Measurements from ENCODE around the genes HTR1F, CGGBP1 and OR5K4.

GRCh38 chr3:84304050-84304998 lies 654.5 kb upstream of the CADM2 start:
- PRO-cap, result no peak

DNA sequence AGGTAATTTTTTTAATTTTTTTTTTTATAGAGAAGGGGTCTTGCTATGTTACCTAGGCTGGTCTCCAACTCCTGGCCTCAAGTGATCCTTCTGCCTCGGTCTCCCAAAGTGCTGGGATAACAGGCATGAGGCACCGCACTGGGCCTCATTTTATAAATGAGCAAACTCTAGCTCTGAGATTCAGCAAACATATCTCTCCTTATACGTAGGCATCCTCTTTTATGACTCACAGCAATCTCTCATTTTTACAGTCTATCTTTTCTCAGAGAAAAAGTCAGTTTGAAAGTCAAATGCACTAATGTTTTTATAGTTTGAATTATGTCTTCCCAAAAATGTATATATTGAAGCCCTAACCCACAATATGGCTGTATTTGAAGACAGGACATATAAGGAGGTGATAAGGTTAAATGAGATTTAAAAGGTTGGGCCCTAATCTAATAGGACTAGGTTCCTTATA lies 1.2 kb upstream of the VGLL3 start:
- PRO-cap, result no peak

DNA sequence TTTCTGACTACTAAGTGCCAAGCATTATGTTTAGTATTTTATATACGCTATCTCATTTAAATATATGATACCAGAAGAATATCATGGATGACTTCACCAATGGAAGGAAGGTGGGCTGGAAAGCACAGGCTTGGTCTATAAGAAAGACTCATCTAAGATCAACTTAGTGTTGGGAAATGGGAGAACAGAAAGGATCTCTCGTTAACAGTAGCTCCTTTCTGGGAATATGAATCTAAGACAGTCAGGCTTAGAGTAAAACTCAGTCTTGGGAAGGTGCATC lies 1.1 kb upstream of the HTR1F start:
- PRO-cap, result no peak

GRCh38 chr3:87792081-87793005 lies at the start of gene HTR1F:
HTR1F (plus strand) TSS chr3:87792706.
- PRO-cap, result no peak

DNA sequence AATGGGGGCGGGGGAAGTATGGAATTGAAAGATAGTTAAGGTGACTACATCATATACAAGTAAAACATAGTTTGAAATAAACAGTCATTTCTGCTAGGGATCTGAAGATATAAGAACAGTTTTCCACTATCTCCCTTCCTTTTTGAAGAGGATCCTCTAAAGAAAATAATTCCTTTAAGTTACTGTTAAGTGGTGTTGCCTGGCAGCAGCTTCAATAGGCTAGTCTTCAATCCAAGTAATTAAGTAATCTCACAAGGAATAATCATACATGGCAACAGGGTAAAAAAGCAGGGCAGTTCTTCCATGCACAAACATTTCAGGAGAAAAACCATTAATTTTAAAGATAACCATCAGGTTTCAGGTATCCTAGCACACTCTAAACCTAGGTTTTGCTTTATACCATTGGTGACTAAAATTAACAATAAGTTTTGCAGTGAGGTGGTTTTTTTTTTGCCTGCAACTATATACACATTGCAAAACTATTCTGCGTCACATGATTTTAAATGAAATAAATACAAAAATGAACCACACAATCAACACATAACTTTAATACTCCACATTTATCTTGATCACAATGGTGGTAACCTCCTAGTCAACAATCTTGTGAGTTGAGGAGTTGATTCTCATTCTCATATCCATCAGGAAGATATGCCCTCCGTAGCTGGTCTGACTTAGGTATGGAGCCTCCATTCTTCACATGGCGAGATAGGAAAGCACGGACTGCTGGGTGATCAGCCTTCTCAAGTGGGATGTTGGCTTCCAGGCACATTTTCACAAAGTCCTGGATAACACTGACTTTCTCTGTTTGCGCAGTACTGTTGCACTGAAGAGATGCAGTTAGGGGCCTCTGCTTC lies 3.7 kb downstream of the CGGBP1 start:
- PRO-cap, result no peak

DNA sequence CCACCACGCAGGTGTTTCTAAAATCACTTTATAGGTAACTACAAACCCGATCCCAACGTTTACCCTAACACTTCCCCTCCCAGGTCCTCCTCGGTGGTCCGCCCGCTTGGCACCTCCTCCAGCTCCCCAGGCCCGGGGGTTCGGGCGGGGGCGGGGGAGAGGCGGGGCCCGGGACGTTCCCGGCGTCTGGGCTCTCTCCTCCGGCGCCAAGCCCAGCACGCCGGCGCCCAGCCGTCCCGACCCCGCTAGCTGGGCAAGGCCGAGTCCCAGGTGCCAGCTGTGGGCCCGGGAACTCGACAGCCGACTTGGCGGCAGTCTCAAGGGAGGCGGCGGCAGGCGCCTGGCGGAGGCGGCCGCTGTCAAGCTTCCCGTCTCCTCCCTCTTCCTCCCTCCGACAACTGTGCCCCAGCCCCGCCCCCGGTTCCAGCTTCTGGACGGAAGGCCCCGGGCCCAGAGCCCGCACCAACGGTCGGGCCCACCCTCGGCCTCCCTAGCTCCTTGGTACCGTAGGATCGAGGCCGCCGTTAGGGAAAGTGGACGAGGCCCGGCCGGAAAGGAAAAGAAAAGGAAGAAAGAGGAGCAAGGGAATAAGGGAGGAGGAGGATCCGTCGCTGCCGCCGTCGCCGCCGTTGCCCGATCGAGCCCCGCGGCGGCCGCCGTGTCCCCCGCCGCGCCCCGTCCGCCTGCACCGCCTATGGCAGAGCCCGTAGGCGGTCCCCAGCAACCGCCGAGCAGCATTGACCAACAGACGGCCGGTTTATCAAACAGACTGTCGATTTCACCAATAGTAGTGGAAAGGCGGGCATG lies at the start of gene CGGBP1:
CGGBP1 (minus strand) TSS at position 696 of the 807 bp plus-strand sequence.
- PRO-cap, result bidirectional peak, plus-strand start at position 426 of the sequence, minus-strand start at position 307 of the sequence; bidirectional peak, plus-strand start outside the sequence, minus-strand start at position 667 of the sequence

GRCh38 chr3:93884538-93885038 lies 89.1 kb downstream of the PROS1 start:
- PRO-cap, result no peak

- PRO-cap, result no peak
Measured at GRCh38 chr3:93900737-93900957, 73.0 kb downstream of the PROS1 start.

DNA sequence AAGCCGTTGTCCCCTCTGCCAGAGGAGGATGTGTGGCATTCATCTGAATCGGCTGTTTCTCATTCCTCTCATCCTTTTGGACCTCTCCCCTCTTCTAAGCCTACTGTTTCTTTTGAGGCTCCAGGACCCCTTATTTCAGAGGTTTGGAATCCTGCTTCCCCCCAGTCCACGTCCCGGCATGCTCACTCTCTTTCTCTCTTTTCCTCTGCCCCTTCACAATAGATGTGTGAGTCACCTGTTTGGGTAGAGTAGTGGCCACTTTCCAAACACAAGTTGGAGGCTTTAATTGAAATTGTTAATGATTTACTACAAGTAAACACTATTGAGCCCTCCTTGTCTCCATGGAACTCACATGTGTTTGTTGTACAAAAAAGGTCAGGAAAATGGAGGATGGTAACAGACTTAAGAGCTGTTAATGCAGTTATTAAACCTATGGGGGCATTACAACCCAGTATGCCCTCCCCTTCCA lies 585.9 kb downstream of the NSUN3 start:
- PRO-cap, result no peak

GRCh38 chr3:95923311-95923917 lies 891.0 kb upstream of the EPHA6 start:
- PRO-cap, result no peak

DNA sequence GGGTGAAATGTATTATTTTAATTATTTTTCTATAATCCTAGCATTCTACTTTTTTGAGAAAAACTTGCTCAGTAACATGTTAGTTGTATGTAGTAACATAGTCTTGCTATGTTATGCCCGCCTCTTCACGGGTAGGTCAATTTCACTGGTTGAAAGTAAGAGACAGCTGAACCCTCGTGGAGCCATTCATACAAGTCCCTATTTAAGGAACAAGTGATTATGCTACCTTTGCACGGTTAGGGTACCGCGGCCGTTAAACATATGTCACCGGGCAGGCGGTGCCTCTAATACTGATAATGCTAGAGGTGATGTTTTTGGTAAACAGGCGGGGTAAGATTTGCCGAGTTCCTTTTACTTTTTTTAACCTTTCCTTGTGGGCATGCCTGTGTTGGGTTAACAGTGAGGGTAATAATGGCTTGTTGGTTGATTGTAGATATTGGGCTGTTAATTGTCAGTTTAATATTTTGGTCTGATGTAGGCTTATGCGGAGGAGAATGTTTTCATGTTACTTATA lies 197.2 kb upstream of the EPHA6 start:
- PRO-cap, result no peak

DNA sequence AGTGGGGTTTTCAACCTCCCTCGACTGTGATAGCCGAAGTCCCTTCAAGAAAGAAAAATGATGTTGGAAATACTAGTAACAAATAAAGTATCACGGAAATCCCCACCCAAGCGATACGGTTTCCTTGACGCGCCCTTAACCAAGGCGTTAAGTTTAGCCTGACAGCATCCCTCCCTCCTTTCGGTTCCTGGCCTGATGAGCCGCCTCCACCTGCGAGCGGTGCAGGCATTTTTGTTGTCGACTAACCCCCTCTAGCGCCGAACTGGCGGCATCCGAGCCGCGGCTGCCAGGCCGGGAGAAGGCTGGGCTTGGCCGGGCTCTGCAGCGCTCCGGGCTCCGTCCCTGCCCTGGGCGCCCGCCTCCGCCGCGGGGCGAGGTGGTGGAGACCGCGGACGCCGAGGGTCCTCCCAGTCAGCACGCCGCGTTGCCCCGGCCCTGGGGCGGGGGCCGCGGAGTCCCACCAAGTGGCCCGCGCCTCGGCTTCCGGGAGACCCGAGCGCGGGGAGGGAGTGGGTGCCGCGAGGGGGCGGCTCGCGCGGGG lies 1.3 kb upstream of the EPHA6 start:
- PRO-cap, result no peak

- PRO-cap, result no peak
Measured at GRCh38 chr3:98353641-98354051, at the start of gene OR5K4. OR5K4 (plus strand) TSS chr3:98353854.

DNA sequence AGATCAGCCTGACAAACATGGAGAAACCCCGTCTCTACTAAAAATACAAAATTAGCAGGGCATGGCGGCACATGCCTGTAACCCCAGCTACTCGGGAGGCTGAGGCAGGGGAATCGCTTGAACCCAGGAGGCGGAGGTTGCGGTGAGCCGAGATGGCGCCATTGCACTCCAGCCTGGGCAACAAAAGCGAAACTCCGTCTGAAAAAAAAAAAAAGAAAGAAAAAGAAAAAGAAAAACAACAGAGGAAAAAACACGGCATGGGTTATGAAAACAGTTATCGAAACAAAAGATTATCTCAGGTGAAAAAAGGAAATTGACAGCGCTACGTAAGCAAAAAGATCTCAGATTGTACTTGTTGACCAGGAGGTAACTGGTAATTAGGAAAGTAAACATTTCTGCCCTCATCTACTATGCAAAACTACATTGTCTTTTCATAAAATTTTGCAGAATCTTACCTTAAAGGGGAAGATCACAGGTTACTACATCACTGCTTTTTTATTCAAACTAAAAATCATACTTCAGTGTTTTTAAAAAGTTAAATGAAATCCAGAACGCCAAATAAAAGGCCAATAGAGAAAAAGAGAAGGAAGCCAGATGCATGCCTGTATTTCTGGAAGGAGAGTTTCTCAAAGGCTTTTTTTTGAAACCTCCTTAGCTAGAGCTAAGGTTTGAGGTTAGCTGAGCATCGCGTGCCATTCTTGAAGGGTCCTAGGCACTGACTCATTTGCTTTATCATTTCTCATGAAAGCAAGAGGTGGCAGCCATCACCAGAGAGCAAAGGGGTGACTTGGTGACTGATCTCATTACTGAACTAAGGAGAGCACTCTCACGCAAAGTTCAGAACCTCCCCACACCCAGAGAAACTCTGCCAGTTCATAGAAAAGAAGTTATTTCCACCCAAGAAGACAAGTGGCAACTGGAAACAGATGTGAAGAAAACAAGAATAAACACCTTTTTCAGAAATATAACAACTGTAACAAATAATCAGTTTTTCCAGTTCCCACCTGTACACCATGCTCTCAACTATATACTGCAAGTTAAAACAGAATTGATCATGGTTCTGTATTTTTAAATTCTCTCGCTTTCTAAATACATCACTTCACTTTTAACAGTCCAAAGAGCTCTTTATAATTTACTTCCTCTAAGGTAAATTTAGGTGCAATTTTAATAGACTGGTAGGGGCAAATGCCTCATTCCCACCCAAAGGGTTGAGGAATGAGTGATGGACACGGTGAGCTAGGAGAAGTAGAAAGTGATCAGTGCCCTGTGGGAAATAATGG lies 24.3 kb downstream of the GPR15 start:
- PRO-cap, result no peak

DNA sequence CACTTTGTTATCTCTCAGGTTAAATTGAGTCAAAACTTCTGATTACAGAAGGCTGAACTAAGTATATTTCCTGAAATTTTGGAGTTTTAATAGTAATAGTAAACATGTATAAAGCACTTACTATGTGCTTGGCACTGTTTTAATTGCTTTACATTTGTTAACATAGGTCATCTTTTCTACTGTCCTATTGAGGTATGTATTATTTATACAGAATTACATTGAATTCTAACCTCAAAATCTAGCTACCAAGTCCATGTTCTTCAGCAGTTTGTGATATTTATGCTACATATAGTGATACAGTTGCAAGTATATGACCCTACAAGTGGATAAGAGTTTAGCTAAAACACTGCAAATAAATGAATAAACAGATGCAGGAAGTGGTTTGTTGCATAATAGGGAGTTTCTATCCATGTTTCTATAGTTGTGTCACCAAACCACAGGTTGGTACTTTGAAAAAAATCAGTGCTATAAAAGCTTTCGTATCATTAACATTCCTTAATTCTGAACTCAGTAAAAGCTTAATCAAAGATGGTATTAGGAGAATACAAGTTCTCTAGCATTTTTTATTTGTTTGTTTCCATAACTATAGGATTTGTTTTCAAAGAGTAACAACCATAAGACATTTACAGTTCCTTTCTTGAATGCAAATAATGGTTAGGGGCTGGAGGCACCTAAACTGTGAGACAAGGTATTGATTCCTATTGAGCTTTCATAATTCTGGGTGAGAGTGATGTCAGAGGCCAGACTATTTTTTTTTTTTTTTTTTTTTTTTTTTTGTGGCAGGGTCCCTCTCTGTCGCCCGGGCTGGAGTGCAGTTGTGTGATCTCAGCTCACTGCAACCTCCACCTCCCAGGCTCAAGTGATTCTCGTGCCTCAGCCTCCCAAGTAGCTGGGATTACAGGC lies 29.8 kb downstream of the CPOX start:
- PRO-cap, result no peak

- PRO-cap, result no peak
Measured at GRCh38 chr3:99505898-99506510, 132.4 kb upstream of the COL8A1 start.

DNA sequence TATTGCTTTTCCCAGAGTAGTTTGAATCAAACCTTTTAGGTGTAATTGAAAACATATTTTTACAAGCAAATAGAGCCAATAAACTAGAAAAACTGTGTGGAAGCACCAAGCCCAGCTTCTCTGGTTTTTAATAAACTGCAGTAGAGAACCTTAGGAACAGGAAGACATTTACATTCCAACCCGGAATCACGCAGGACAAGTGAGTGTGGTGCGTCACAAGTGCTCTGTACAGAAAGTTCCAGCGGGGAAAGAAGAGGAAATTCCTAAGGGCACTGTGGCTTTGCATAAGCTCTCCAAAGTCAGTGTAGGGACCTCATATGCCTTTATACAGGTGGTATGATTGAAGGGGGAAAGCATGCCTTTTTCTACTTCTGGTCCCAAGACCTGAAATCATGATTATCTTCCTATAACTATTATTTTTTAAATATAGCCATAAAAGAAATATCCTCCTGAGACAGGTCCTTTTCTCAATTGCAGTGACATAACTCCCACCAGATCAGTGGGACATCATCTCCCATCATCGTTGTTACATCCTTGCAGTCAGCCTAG lies 21.6 kb downstream of the COL8A1 start:
- PRO-cap, result unidirectional peak, minus-strand start at position 122 of the sequence

- PRO-cap, result no peak
Measured at GRCh38 chr3:99692068-99692267, 53.6 kb downstream of the COL8A1 start.

DNA sequence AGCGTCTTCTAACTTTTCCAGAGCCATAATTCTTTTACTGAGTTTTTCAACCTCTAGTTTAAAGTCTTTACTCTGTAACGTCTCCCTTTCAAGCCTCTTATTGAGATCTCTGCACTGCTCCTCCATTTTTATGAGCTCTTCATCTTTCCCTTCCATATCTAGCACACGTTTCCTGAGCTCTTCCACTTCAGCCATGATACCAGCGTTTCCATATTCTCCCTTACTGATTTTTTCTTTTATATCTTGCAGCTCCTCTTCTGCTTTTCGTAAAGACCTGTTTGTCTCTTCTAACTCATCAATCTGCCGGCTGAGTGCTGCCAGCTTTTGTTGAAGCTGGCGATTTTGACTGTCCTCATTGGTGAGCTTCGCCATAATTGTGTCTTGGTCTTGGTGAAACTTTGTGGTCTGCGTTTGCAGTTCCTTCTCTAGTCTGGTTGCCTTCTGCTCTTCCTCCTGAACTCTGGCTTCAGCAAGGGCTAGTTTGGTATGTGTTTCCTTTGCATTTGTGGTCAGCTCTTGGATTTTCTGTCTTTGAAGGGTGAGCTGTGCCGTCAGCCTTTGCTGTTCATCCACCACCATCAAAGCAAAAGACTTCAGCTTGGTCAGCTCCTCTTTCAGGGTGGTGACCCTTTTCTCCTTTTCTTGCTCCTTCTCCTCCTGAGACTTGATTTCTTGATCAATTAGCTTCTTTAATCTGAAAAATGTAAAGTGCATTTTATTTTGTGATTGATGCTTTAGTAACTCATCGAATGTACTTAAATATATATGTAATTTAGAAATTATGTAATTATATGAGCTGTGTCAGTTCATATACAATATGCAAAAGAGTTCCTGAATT lies 32.9 kb downstream of the CMSS1 start:
- PRO-cap, result no peak

DNA sequence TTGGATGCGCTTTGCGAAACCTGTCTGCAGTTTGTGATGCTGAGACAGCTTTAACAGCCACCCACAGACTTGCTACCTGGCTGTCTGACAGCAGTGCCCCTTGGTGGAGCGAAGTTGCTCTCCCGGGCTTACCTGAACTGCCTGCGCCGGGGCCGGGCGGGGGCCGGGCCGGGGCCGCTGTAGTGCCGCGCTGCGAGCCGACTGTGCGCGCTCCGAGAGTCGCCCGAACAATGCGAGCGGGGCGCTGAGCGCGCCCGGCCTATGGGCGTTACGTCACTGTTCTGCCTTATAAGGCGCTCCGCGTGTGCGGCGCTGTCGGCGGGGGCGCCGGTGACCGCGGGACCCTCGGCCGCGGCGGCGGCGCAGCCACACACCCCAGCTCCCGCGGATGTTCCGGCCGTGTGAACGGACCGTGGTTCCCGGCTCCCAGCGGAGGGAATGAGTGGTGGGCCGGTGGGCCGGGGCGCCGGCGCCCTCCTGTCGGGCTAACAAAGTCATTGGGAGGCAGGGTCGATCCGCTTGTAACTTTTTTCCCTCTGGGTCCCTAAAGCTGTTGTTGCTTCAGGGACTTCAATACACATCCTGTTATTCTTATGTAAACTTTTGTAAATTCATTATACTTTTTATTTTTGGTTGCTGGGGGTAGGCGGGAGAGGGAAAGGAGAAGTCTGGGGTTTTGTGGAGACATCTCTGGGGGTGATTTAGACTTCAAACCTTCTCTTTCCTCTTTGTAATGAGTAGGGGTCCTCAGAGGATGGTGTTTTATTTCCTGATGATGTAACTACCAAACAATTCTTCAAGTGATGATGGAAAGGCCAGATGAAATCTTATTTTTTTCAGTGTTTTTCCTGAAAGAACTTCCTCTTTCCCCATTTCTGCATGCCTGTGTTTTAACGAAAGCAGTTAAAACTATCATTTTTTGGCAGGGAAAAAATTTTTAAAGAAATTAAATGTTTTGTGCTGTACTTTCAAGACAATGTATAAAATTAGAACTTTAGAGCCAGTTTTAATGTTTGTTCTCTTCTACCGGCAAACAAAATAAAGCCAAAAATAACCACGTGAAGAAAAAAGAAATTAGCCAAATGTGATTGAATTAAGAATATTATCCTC lies 58.6 kb downstream of the CMSS1 start:
- PRO-cap, result bidirectional peak, plus-strand start at position 315 of the sequence, minus-strand start at position 232 of the sequence

All from left lobe of liver (tissue), 1 donor.